Neutrophil (primary cell): ENCODE results near the gene HS3ST2.

DNA sequence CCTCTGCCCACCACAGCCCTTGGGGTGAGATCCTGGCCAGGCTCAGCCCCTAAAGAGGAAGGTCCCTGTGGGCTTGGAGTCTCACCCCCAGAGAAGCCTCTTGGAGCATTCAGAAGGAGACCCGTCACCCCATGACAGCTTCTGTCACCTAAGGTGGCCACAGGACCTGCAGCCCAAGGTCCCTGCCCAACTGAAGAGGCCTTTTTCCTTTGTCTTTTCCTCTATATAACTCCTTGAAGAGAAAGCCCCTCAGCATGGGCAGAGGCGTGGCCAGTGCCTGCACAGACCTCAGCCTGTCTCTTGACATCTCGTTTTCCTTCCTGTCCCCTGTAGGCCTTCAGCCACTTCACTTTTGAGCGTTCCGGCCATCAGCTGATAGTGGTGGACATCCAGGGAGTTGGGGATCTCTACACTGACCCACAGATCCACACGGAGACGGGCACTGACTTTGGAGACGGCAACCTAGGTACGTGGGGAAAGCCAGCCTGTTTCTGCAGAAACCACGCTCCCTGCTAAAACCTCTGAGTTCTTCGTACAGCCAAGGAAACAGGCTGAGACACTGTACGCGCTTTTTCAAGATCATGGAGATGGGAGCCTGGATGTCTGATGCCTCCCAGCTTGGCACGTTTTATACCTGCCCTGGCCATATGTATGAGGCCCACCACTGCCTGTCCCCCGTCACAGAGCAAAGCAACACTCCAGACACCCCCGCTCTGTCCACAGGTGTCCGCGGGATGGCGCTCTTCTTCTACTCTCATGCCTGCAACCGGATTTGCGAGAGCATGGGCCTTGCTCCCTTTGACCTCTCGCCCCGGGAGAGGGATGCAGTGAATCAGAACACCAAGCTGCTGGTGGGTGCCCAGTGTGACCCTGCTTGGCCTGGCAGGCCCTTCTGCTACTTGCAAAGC lies 40.0 kb upstream of the POLR3E start:
- PRO-cap, result no peak

- PRO-cap, result no peak
These were observed 11.9 kb downstream of the POLR3E start for GRCh38 chr16:22309160-22309525.

DNA sequence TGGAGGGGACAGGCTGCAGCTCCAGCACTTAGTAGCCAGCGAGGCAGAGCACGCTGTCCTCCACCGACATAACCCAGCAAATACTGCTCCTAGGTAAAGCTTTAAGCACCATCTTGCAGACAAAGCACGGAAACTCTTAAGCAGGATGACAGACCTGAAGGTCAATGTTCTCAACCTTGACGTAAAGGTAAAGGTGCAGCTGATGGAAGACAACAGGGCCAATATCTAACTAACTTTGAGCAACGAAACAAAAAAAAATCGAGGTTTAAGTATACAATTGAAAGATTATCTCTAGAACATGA lies 906 bp upstream of the CDR2 start:
- PRO-cap, result no peak

- PRO-cap, result no peak
These were observed 45.5 kb upstream of the CDR2 start for GRCh38 chr16:22419675-22420508.

DNA sequence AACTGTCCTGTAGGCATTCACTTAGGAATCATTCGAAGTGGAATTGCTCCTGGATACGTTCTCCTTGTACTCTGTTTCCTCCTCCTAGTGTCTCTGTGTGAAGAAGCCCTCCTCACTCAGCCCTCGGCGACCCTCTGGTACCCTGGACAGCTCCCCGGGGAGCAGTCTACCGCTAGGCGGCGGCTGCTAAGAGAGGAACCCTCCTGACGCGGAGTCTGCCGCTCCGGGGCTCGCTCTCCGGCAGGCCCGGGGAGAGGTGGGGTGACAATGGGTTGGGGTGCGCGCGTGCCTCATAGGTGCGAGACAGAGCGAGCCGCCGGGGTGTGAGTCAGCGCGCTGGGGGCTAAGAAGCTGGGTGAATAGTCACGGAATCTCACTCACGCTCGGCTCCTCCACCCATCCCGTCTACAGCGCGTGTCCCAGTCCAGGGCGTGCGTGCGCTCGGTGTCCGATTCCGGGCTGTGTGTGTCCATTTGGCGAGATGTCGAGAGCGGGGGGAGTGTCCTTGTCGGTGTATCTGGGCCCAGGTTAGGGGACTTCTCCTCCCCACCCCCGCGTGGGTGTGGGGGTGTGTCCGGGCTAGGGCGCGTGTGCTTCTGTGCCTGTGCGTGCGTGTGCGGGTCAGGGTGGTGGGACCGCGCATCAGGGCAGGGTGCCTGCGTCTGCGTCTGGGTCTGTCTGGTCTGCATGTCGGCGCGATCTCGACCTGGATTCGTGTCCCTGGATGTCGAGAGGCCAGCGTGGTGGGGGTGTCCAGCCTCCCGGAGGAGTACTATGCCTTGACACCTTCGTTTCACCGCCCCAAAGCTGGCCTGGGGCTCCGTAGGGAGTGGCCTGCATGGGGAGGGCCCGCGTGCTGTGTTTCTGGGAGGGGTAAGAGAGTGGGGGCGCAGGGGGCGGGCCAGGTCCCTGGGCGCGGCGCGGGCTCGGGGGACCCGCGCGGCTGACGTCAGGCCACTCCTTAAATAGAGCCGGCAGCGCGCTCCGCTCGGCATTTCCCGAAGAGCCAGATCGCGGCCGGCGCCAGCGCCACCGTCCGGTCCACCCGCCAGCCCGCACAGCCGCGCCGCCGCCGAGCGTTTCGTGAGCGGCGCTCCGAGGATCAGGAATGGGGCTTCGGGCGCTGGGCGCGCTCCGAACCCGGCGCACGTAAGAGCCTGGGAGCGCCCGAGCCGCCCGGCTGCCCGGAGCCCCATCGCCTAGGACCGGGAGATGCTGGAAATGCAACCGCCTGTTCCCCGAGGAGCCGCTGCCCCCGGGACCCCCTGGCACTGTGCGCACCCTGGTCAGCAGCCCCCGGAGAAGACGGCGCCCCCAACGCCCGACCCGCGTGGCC lies at the start of gene HS3ST2:
TSS of gene HS3ST2 (plus strand) at position 991 of the 1,336 bp plus-strand sequence.
- PRO-cap, result no peak

GRCh38 chr16:23132654-23133625 lies 16.3 kb downstream of the USP31 start:
- PRO-cap, result no peak

GRCh38 chr16:23183001-23183538 lies 525 bp downstream of the SCNN1G start:
- PRO-cap, result no peak

- PRO-cap, result no peak
These were observed 32.4 kb downstream of the COG7 start for GRCh38 chr16:23420355-23421317.

- PRO-cap, result no peak
These were observed 22.2 kb downstream of the GGA2 start for GRCh38 chr16:23488043-23488622.

DNA sequence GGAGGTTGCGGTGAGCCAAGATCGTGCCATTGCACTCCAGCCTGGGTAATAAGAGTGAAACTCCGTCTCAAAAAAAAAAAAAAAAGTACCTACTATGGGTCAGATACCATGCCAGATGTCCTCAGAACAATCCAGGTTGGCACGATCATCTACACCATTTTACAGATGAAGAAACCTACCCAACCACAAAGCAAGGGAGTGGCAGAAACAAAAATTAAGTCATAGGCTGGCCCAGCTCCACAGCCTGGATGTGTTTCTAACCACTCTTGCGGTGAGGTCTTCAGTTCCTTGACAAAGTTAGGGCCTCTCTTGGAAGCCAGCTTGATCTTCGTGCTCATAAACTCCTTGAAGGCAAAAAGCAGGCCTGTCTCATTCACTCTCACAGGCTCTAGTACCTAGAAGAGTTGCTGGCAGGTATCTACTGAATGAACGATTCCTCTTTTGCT lies 6.3 kb downstream of the GGA2 start:
- PRO-cap, result no peak

DNA sequence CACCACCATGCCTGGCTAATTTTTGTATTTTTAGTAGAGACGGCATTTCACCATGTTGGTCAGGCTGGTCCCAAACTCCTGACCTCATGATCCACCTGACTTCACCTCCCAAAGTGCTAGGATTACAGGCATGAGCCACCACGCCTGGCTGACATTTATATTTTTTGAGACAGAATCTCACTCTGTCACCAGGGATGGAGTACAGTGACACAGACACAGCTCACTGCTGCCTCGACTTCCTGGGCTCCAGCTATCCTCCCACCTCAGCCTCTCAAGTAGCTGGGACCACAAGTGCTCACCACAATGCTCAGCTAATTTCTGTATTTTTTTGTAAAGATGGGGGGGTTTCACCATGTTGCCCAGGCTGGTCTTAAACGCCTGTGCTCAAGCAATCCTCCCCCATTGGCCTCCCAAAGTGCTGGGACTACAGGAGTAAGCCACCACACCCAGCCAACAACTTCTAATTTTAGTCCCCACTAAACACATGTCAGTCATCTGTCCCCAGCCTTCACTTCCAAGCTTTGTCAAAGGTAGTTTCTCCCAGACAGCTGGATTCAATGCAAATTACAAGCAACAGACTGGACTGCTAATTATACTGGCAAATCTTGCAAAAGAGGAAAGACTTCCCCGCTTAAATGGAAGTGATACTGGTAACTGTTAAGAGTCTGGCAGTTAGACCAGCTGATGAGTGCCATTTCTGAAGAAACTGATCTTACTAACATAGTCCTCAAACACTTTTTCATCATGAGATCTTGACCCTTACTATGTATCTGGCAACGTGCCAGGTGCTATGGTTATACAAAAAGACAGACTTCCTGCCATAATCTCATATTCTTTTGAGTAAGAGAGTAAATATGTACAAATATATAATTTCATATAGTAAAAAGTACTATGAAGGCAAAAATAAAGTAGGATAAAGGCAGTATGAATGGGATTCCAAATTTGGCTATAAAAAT lies 8.0 kb upstream of the GGA2 start:
- PRO-cap, result no peak

DNA sequence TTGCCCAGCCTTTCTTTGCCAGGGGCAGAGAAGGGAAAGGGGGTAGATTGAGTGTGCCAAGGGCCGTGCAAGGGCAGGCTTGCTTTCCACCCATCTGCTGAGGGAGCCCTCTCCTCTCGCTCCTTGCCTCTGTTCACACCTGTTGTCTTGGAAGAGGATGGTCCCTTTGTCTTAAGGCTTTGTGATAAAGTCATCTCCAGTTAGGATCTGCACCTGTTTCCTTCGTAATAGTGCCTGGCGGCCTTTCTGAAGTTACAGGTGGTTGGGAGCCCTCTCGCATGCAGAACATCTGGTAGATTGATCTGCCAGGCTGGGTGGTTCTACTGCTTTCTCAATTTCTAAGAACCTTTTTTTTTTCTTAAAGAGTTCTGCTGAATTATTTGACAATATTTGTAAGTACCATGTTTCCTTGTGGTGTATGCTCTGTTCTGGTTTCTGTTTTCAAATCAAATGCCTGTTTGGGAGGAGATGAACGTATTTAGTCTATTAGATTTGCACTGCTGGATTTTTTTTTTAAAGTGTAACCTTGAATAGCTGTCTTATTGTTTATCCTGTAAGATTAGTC lies 16.4 kb downstream of the UBFD1 start:
- PRO-cap, result no peak

- PRO-cap, result no peak
These were observed 12.0 kb downstream of the PRKCB start for GRCh38 chr16:23847480-23848502.

GRCh38 chr16:23901114-23902239 lies 65.7 kb downstream of the PRKCB start:
- PRO-cap, result no peak

DNA sequence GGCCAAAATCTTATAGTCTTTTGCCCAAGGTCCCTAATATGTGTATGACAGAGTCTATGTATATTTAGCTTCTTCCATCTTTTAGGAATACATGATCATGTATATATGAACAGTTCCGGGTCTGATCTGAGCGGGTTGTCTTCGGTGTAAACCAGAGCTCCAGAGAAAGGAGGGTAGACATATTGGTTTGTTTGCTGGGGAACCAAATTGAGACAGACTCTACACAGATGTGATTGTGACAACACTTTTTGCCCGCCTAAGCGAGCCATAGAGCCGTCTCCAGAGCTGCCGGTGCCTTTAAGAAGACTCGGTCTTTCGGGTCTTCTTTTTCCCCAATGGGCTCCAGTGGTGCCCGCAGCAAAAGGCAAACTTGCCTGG lies 836 bp upstream of the CACNG3 start:
- PRO-cap, result no peak

DNA sequence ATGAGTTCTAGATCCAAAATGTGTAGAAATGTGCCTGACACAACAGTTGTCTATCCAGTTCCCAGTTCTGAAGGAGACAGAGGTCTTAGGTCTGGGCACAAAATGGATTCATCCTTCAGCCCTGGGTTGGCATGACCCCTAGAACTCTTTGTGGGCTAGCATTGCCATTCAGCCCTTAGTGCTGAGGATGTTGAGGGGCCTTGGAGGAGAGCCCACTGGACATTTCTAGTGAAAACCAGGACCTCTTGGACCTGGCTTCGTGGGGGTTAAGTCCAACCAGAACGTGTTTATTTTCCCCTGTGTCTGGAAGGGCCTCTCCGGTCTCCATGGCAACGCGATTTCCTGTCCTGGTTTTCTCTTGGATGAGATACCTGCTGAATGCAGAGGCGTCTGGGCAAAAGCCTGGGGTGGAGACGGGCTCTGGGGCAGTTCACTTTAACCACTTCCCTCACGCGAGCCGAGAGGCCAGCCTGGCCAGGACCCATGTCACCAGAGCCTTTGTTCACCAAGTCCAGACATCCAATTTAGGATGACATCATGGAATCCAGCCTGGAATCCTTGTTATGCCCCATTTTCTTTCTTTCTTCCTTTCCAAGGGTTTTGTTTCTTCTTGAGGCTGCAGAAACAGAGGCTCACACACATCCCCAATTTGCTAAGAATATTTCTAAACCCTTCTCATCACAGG lies 43.5 kb upstream of the TNRC6A start:
- PRO-cap, result no peak

GRCh38 chr16:24733787-24734422 lies 4.5 kb downstream of the TNRC6A start:
- PRO-cap, result no peak

- PRO-cap, result no peak
These were observed 52.9 kb downstream of the TNRC6A start for GRCh38 chr16:24782478-24782719.

DNA sequence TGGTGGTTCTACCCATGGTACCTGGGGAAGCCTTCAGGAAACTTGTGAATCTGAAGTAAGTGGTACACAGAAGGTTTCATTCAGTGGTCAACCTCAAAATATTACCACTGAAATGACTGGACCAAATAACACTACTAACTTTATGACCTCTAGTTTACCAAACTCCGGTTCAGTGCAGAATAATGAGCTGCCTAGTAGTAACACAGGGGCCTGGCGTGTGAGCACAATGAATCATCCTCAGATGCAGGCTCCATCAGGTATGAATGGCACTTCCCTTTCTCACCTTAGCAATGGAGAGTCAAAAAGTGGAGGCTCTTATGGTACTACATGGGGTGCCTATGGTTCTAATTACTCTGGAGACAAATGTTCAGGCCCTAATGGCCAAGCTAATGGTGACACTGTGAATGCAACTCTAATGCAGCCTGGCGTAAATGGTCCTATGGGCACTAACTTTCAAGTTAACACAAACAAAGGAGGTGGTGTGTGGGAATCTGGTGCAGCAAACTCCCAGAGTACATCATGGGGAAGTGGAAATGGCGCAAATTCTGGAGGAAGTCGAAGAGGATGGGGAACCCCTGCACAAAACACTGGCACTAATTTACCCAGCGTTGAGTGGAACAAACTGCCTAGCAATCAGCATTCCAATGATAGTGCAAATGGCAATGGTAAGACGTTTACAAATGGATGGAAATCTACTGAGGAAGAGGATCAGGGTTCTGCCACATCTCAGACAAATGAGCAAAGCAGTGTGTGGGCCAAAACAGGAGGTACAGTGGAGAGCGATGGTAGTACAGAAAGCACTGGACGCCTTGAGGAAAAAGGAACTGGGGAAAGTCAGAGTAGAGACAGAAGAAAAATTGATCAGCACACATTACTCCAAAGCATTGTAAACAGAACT lies 55.6 kb upstream of the SLC5A11 start:
- PRO-cap, result no peak

- PRO-cap, result no peak
These were observed 26.3 kb downstream of the ARHGAP17 start for GRCh38 chr16:24988504-24989563.